AG04449 (cell line): ENCODE results near the genes CDKN1C, CARS1, OSBPL5 and PGAP2.

GRCh38 chr11:2885487-2886533 is at the start of gene CDKN1C:
TSS of gene CDKN1C (minus strand) at chr11:2885775.
- RRBS, result 2% methylated on average over 69 of the region's 131 CpGs

DNA sequence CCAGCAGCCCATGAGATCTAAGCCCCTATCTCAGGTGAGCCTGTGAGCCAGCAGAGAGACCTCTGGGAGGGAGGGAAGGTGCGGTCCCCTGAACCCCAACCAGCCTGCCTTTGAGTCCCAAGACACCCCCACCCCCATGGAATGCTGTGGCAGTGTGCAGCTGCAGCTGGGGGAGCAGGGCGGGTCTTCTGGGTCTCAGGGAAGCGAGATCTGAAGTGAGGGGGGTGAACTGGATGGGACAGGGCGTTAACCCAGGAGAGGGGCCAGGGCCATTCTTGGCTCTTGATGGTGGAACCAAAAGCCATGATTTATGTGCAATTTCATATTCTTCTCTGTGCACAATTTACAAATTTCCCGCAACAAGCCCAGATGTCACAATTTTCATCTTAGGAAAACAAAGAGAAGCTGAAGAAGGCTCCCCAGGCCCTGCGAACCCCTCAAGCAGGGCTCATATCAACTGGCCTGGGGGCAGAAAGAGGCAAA is 1.5 kb upstream of the CDKN1C start:
- RRBS, result no CpG with 5 or more reads among the region's 6 CpGs

DNA sequence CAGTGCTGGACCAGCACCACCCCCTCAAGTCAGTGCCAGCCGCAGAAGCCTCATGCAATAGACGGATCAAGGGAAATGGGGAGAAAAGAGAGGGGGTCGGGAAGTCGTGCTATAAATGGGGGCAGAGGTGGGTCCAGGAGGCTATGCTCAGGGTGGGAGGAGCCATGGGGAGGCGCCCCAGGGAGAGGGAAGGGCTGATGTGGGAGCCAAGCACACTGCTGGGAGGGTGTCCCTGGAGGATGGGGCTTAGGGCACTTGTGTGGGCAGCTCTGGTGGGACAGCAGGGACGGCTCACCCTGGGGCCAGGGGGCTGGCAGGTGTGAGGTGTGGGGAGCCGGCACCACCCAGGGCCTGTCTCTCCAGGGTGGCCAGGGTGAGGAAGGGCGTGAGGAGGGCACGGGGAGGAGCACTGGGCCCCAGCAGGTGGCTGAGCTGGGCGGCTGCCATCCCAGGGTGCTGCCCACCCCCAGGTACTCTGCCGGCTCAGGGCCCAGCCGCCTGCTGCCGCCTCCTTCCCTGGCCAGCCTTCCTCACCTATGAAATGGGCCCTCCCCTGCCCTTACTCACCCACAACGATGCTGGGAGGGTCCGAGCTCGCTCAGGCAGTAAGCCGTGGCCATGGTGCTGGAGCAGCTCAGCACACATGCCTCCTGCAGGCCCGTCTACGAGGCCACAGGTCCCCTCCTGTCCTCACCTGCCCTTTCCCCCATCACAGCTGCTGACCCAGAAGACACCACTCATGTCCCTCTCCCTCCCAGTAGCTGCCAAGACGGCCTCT is 9.2 kb downstream of the SLC22A18 start:
- RRBS, result no CpG with 5 or more reads among the region's 20 CpGs

GRCh38 chr11:2911902-2912189 is 9.8 kb downstream of the SLC22A18 start:
- RRBS, result no CpG with 5 or more reads among the region's 6 CpGs

DNA sequence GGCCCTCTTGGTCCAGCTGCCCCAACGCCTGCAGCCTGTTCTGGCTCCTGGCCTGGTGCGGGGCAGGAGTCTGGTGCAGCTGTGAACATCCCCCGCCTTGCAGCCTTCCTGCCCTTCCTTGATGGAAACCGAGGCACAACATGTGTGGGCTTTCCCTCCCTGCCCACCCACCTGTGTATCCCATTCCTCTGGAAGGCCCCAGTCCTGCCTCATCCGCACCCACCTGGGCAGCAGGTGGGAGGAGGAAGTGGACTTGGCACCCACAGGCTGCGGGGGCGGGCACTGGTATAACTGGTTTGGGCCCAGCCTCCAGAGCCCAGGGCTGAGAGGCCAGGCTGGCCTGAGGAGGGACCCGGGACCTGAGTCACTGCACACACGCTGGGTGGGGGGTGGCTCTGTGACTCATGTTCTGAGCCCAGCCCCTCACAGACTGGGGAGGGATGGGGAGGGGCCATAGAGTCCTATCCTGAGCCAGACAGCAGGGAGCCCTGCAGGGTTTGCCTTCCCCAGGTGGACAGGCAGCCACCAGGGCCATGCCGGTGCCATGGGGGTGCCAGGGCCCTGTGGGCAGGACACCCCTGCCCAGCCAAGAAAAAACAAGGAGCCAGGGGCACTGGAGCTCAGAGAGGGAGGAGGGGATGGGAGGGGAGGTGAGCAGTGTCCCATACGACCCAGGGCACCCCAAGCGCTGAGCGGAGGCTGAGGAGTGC is 10.4 kb downstream of the SLC22A18 start:
- RRBS, result no CpG with 5 or more reads among the region's 13 CpGs

DNA sequence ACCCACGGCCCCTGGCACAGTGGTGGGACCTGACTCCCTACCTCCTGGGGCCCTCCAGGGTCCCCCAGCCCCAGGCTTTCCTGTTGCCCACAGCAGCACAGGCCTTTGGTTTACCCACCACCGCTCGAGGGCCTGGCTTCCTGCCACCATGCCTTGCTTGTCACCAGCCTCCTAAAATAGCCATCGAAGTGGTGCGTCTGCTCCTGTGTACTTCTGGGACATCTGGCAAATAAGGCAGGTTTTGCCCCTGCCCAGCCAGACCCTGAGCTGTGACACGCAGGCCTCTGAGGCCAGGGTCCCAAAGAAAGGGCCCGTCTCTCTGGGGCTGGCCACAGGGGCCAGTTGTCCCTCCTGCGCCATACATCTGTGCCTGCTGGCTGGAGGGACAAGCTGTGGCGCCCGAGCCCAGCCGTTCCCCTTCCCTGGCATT is 12.5 kb downstream of the SLC22A18 start:
- RRBS, result no CpG with 5 or more reads among the region's 11 CpGs

- RRBS, result no CpG with 5 or more reads among the region's 19 CpGs
These were observed 11.2 kb upstream of the PHLDA2 start for GRCh38 chr11:2940129-2941088.

DNA sequence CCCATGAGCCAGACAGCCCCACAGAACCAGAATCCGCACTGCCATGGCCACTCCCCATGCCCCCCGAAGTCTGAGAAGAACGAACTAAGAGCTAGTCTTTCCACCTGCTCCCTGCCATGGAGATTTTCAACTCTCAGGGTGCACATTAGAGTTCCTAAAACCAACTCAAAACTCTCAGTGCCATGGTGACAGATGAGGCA is 24.1 kb downstream of the NAP1L4 start:
- RRBS, result no CpG with 5 or more reads among the region's 3 CpGs

DNA sequence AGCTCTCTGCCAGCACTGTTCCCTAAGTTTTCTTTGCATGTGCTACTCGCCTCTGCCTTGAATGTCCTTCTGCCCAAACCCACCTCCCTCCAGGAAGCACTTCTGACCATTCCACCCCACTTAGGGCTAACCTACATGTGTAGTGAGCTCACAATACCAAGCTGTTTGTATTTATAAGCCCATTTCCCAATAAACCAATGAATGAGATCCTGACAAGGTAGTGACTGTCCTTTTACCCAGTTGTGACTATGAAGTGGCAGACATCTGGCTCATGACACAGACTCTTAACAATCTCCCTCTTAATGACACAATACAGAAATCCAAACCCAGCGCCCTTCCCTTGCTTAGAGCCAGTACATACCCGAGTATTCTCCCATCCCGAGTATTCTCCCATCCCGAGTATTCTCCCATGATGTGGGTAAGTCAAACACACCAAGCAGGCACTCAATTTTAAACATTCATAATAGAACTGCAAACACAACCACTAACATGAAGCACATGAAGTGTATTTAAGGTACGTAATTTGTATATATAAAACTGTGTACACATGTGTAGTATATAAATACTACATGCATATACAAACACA is 15.4 kb downstream of the NAP1L4 start:
- RRBS, result no CpG with 5 or more reads among the region's 6 CpGs

DNA sequence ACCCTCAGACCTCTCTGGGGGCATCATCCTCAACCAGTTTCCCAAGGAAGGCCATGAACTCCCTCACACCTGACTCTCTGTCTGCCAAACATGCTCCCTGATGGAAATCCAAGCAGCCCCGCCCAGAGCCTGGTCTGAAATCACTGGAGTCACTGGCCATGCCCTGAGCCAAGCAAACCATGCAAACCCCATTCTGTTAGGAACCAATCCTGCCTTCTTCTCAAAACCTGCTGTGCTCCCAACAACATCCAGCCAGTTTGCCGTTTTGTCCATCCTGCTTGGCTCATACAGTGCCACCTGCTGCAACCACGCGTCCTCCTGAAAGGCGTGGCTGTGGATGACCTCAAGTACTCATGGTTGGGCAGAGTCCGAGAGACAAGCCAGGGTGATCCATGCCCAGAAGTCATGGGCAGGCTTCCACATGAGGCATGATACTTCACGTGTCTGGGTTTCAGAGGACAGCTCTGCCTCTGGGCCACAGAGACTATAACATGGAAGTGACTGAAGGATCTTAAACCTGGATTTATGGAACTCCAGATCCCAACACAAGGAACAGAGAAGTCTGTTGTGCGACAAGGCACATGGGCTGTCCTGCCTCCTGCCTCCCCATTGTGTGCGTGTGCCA is 15.6 kb downstream of the CARS1 start:
- RRBS, result no CpG with 5 or more reads among the region's 9 CpGs

- RRBS, result no CpG with 5 or more reads among the region's 10 CpGs
These were observed 13.2 kb downstream of the CARS1 start for GRCh38 chr11:3043946-3044545.

GRCh38 chr11:3056873-3057697 is at the start of gene CARS1:
TSS of gene CARS1 (minus strand) at chr11:3057423.
- RRBS, result 2% methylated on average over 24 of the region's 73 CpGs

GRCh38 chr11:3159888-3161051 is 4.8 kb downstream of the OSBPL5 start:
- RRBS, result no CpG with 5 or more reads among the region's 58 CpGs

- RRBS, result 2% methylated on average over 47 of the region's 110 CpGs
These were observed at the start of gene OSBPL5 for GRCh38 chr11:3164586-3165750. TSS of gene OSBPL5 (minus strand) at chr11:3165310.

GRCh38 chr11:3378339-3379015 is 469 bp downstream of the ZNF195 start:
- RRBS, result 4% methylated on average over 14 of the region's 35 CpGs

DNA sequence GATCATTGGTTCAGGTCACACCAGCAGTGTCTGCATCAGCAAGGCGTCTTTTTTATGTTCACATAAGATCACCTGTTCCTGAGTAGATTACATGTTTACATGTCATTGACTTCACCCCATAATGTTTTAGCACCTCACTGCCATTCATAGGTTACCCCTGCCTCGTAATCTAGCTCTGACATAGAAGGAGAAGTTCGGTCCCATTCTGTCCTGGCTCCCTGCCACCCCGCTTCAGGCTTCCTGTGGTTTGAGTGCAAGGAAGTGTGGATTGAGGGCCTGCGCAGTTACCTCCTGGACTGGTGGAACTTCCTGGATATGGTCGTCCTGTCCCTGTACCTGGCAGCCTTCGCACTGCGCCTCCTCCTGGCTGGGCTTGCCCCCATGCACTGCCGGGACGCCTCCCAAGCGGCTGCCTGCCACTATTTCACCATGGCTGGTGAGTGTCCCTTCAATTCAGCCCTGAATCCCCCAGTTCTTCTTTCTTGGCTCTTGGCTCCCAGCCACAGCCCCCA is 15.6 kb downstream of the ART5 start:
- RRBS, result no CpG with 5 or more reads among the region's 11 CpGs

GRCh38 chr11:3758778-3758977 is 38.7 kb downstream of the NUP98 start:
- RRBS, result no CpG with 5 or more reads among the region's 1 CpG

GRCh38 chr11:3807831-3808935 is at the start of gene PGAP2:
TSS of gene PGAP2 (plus strand) at chr11:3808560.
- RRBS, result 5% methylated on average over 23 of the region's 58 CpGs

- RRBS, result no CpG with 5 or more reads among the region's 1 CpG
These were observed 4.0 kb downstream of the PGAP2 start for GRCh38 chr11:3812206-3812831.

DNA sequence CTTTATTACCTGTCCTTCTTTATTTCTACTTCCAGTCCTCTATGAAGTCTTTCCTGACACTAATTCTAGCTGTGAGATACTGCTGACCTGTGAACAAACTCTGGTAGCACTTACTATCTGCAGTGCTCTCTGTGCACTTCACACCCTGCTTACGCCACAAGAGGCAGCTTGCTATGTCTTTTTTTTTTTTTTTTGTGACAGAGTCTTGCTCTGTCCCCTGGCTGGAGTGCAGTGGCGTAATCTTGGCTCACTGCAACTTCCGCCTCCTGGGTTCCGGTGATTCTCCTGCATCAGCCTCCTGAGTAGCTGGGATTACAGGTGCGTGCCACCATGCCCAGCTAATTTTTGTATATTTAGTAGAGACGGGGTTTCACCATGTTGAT is 10.8 kb downstream of the STIM1 start:
- RRBS, result no CpG with 5 or more reads among the region's 6 CpGs